ENCODE results near the genes KCNH3 and AQP2.

DNA sequence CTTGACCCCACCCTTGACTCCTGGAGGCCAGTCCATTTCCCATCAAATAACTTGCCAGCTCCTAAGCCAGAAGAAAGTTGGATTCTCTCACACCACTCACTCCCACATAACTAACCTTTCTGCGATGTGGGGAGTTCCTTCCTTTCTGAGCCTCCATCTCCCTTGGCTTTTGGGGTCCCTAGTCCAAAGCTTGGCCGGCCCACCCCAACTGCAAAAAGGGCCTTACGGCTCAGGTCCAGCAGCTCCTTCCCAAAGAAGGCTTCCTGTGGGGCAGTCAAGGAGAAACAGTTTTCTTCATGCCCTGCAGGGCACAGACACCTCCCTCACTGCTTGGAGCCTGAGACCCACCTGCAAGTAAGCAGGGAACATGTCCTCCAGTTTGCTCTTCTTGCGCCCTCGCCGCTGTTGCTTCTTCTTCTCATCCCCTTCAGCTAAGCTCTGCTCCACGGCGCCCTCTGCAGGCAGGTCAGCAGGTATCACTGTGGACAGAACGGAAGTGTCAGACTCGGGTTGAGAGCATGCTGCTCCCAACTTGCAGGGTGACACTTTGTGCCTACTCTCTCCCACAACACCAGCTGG is 17.0 kb downstream of the KMT2D start:
- PRO-cap, 4 experiments = no peak in any of the 4 experiments
- RAMPAGE, long total RNA, 2 experiments = no peak in any of the 2 experiments

DNA sequence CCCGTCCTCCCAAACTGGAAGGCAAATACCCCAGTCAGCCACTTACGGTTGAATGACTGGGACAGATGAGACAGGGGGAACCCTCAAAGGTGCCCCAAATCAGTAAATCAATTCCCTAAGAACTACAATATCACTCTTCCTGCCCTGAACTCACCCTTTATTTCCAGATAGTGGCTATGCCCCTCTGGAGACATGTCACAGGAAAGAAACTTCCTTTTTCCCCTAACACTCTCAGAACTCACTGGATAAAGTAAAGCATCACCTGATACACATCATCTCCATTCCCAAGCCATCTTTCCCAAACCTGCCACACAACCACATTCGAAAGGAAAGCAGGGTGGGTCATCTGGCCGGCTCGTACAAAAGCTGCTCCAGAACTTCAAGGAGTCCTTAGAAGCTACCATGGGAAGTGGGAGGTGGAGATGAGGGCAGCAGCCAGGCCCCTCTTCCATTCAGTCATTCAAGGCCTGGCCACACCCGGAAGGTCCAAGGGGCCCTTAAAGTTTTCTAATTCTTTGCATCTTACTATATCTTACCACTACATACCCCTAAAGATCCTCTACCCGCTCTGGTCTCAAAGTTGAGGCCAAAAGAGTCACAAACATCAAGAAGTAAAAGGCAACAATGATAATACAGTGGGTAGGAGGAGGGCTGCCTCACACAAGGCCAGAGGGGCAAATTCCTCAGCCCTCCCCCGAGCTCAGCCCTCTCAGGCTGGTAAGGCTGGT is 3.7 kb downstream of the KMT2D start:
- PRO-cap, 4 experiments = no peak in any of the 4 experiments
- RAMPAGE, long total RNA, 2 experiments = no peak in any of the 2 experiments

GRCh38 chr12:49131903-49132574 is 844 bp upstream of the TUBA1B start:
- PRO-cap, 4 experiments = no peak in any of the 4 experiments
- RAMPAGE, long total RNA, 2 experiments = no peak in any of the 2 experiments

DNA sequence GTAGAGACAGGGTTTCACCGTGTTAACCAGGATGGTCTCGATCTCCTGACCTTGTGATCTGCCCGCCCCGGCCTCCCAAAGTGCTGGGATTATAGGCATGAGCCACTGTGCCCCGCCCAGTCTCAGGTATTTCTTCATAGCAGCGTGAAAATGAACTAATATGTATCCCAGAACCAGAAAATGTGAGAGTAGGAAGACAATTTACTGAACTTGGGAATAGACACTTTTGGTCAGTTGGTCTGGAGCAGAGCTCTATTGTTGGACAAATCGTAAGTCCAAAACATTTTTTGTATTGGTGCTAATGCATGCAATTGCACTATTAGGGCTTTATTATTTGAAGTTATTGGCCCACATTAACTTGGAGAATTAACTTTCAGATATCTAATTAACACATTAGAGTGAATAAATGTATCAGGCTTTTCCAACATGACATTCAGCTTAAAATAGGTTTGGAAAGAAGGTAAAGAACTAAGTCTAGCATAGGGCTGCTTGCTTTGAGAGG is 5.3 kb downstream of the TUBA1A start:
- PRO-cap, 4 experiments = no peak in any of the 4 experiments
- RAMPAGE, long total RNA, 2 experiments = no peak in any of the 2 experiments

GRCh38 chr12:49233642-49234399 is 31.1 kb upstream of the TUBA1C start:
- PRO-cap, 4 experiments = peak in 3 of 4 experiments; most common plus-strand start chr12:49233907 (in 3); most common minus-strand start chr12:49233871 (in 3)
- RAMPAGE, long total RNA, 2 experiments = no peak in any of the 2 experiments

DNA sequence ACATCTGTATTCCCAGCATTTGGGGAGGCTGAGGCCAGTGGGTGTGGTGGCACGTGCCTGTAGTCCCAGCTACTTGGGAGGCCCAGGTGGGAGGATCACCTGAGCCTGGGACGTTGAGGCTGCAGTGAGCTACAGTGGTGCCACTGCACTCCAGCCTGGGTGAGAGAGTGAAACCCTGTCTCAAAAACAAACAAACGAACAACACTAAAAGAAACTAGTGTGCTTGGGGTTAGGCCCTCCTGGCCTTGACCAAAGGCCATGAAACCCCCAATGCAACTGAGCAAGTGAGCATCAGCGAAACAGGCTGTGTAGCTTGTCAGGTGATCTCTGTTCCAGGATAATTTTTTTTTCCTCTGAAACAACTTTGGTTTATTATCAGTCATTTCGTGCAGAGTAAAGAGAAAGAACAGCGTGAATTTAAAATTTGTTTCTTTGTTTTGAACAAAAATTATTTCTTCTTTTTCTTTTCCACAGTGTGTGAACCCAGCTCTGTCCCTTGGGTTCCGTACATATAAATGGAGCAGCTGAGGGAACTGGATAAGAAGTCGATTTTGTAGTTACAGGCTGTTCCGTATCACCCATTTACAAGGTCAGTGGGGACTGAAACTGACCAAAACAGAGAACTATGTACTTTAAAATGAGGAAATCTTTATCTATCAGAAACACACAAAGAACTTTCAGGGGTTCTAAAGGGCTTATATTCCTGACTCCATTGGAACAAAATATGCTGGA is 8.8 kb upstream of the TUBA1C start:
- PRO-cap, 4 experiments = no peak in any of the 4 experiments
- RAMPAGE, long total RNA, 2 experiments = no peak in any of the 2 experiments

DNA sequence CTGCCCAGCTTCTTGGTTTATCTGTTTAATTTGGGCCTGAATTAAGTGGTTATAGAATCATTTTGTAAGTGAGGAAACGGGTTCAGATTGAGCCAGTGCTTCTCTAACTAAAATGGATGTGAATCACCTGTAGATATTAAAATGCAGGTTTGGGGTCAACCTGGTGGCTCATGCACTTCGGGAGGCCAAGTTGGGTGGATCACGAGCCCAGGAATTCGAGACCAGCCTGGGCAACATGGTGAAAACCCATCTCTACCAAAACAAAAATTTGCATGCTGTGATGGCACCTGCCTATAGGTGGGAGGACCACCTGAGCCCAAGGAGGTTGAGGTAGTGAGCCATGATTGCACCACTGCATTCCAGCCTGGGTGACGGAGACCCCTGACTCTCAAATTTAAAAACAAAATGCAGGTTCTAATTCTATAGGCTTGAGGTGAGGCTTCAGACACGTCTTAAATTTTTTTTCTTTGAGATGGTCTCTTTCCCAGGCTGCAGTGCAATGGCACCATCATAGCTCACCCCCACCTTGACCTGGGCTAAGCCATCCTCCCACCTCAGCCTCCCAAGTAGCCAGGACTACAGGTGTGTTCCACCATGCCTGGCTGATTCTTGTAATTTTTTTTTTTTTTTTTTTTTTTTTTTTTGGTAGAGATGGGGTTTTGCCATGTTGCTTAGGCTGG is 8.9 kb downstream of the TUBA1C start:
- PRO-cap, 4 experiments = no peak in any of the 4 experiments
- RAMPAGE, long total RNA, 2 experiments = no peak in any of the 2 experiments

DNA sequence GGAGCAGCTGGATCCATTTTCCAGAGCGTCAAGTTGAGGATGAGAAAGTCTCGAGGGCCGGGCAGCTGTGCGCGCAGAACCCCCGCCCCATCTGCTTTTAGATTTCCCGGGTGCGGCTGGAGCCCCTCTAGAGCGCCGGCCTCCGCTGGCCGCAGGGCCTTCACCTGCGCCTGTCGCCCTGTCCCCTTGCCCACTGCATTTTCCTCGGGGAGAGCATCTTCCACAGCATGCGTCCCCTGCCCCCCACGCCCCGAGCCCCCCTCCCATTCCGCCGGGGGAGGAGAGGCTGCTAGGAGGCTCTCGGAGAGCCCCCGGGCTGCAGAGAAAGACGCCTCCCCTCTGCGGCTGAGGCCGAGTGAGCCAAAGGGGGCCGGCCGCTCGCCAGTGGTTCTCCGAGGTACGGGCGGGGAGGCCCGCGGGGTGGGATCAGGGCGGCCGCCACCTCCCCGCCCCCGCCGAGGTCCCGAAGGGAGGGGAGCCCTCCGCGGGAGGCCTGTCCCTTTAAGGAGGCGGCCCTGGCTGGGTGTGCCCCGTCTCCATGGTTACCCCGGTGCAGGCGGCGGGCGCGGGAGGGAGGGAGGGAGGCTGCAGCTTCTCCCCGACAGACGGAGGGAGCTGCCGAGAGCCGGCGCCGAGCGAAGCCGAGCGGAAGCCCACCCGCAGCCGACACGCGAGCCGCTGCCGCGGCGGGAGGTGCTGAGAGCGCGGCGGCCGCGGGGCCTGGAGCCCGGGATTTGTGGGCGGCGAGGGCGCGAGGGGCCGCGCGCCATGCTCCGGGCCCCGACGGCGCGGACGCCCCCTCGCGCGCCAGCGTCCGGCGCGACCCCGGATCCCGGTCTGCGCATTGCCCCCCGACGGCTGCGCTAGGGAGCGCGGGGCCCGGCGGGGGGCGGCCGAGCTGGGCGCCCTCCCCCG is at the start of gene KCNH3:
KCNH3 (plus strand) TSS at position 583 of the 915 bp plus-strand sequence.
- PRO-cap, 4 experiments = no peak in any of the 4 experiments
- RAMPAGE, long total RNA, 2 experiments = no peak in any of the 2 experiments

DNA sequence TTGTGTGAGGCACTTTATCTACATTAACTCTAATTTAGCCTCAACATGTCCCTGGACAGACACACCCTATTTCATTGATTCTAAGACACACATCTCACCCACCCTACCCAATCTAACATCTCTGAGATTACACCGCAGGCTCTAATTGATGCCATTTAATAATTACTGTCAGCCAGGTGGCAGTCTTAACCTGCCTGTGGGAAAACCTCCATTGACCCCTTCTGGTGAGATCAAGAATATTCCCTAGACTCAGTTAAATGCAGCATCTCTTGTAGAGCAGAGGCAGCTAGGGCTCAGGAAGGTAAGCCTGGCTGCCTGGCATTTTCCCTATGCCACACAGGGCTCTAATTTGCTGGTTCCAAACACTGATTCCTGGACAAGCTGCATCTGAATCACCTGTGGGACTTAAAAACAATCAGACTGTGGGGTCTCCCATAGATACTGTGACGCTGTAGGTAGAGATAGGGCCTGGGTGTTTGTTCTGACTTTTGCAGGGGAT is 14.4 kb downstream of the MCRS1 start:
- PRO-cap, 4 experiments = no peak in any of the 4 experiments
- RAMPAGE, long total RNA, 2 experiments = no peak in any of the 2 experiments

DNA sequence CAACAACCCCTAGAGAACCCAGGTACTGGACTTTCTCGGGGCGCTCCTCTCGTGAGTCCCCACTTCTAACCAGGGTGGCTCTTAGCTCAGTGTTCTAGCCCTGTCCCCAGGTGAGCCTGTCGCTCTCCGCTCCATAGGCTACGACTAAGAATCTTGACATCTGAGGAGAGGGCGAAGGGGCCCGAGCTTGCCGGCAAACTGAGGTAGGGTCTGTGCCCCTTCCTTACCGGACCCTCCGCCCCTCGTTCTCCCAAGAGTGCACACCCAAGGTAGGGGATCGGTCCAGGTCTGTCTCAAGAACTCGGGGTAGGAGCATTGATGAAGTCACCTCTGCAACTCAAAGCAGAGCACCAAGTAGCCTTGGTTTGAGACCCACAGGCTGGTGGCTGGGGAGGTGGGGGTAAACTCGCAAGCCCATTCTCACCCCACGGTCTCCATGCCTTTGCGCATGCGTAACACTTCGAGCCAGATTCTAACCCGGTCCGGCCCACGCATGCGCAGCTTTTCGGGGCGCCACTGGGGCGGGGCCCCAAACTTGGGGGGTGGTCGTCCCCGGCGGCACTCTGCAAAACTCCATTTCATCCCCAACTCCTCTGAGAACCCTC is 420 bp downstream of the MCRS1 start:
- PRO-cap, 4 experiments = no peak in any of the 4 experiments
- RAMPAGE, long total RNA, 2 experiments = no peak in any of the 2 experiments

GRCh38 chr12:49649367-49650034 is 26.1 kb downstream of the PRPF40B start:
- PRO-cap, 4 experiments = no peak in any of the 4 experiments
- RAMPAGE, long total RNA, 2 experiments = no peak in any of the 2 experiments

- PRO-cap, 4 experiments = no peak in any of the 4 experiments
- RAMPAGE, long total RNA, 2 experiments = no peak in any of the 2 experiments
Observed at GRCh38 chr12:49838371-49838953, 4.4 kb downstream of the BCDIN3D start.

- PRO-cap, 4 experiments = no peak in any of the 4 experiments
- RAMPAGE, long total RNA, 2 experiments = no peak in any of the 2 experiments
Observed at GRCh38 chr12:49950535-49951060, at the start of gene AQP2. AQP2 (plus strand) TSS chr12:49950737.

DNA sequence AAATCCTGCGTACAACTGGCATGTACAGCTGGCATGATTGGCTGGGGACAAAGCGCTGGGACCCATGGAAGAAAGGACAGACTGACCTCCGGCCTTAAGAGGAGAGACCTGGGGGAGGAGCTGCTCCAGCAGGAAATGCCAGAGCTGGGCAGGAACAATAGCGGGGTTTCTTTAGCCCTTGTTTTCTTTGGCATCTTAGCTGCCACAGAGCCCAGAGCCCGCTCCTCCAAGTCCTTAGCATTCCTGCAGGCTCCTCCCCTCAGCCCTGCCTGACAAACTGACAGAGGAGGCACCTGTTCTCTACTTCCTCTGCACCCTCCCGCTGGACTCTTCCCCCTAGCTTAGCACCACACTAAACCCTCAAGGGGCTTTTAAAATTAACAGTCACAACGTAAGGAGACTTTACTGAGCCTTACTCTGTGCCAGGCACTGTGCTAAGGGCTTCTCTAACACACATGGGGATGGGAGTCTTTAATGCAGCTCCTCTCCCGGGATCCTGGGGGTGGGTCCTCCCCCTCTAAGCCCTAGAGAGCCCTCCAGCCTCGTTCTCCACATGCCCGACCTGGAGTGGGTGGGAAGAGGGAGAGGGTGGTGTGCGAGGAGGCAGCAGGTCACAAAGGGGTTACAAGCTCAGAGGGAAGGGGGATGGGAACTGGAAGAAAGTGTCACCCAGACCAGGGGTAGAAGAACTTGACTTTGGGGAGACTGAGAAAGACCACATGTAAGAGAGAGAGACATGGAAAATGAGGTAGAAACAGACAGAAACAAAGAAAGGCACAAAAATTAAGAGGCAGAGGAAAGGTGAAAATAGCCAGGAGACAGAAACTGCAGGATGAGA is 1.7 kb upstream of the AQP5 start:
- PRO-cap, 4 experiments = no peak in any of the 4 experiments
- RAMPAGE, long total RNA, 2 experiments = no peak in any of the 2 experiments

- PRO-cap, 4 experiments = peak in 2 of 4 experiments; most common plus-strand start chr12:50085683 (in 2)
- RAMPAGE, long total RNA, 2 experiments = no peak in any of the 2 experiments
Observed at GRCh38 chr12:50085585-50085993, 447 bp downstream of the SMARCD1 start.

- PRO-cap, 4 experiments = no peak in any of the 4 experiments
- RAMPAGE, long total RNA, 2 experiments = no peak in any of the 2 experiments
Observed at GRCh38 chr12:50095672-50096637, 7.9 kb upstream of the GPD1 start.

GRCh38 chr12:50098563-50098945 is 5.3 kb upstream of the GPD1 start:
- PRO-cap, 4 experiments = no peak in any of the 4 experiments
- RAMPAGE, long total RNA, 2 experiments = no peak in any of the 2 experiments

- PRO-cap, 4 experiments = no peak in any of the 4 experiments
- RAMPAGE, long total RNA, 2 experiments = no peak in any of the 2 experiments
Observed at GRCh38 chr12:50522331-50522778, 17.6 kb downstream of the DIP2B start.

DNA sequence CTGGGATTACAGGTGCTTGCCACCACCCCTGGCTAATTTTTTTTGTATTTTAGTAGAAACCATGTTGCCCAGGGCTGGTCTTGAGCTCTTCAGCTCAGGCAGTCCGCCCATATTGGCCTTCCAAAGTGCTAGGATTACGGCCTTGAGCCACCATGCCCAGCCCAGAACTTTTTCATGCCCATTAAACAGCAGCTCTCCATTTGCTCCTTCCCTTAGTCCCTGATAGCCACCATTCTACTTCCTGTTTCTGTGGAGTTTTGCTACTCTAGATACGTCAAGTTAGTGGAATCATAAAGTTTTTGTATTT is 14.8 kb downstream of the ATF1 start:
- PRO-cap, 4 experiments = no peak in any of the 4 experiments
- RAMPAGE, long total RNA, 2 experiments = no peak in any of the 2 experiments

- PRO-cap, 4 experiments = peak in 3 of 4 experiments; most common plus-strand start chr12:50985543 (in 2); most common minus-strand start chr12:50985415 (in 3)
- RAMPAGE, long total RNA, 2 experiments = no peak in any of the 2 experiments
Observed at GRCh38 chr12:50984915-50985599, 32.7 kb downstream of the HIGD1C start.